Measurements from ENCODE around the genes EYA2 and ZMYND8.

- PRO-cap = no peak
CAGE:
- cytosol, long polyA minus RNA = no peak
- cytosol, long polyA plus RNA = no peak
- long polyA plus RNA = no peak
- nucleus, long polyA minus RNA = no peak
- nucleus, long polyA plus RNA = no peak
These were observed 12.2 kb upstream of the SLC35C2 start for GRCh38 chr20:46376123-46377166.

GRCh38 chr20:46400051-46400623 lies 6.3 kb downstream of the ELMO2 start:
- PRO-cap = no peak
CAGE:
- cytosol, long polyA minus RNA = no peak
- cytosol, long polyA plus RNA = no peak
- long polyA plus RNA = no peak
- nucleus, long polyA minus RNA = no peak
- nucleus, long polyA plus RNA = no peak

- PRO-cap = no peak
CAGE:
- cytosol, long polyA minus RNA = no peak
- cytosol, long polyA plus RNA = no peak
- long polyA plus RNA = no peak
- nucleus, long polyA minus RNA = no peak
- nucleus, long polyA plus RNA = no peak
These were observed 44.0 kb downstream of the SLC13A3 start for GRCh38 chr20:46607237-46607664.

- PRO-cap = no peak
CAGE:
- cytosol, long polyA minus RNA = no peak
- cytosol, long polyA plus RNA = no peak
- long polyA plus RNA = no peak
- nucleus, long polyA minus RNA = no peak
- nucleus, long polyA plus RNA = no peak
These were observed 1.2 kb upstream of the SLC2A10 start for GRCh38 chr20:46708178-46708621.

GRCh38 chr20:46710423-46710861 lies 993 bp downstream of the SLC2A10 start:
- PRO-cap = no peak
CAGE:
- cytosol, long polyA minus RNA = no peak
- cytosol, long polyA plus RNA = no peak
- long polyA plus RNA = no peak
- nucleus, long polyA minus RNA = no peak
- nucleus, long polyA plus RNA = no peak

DNA sequence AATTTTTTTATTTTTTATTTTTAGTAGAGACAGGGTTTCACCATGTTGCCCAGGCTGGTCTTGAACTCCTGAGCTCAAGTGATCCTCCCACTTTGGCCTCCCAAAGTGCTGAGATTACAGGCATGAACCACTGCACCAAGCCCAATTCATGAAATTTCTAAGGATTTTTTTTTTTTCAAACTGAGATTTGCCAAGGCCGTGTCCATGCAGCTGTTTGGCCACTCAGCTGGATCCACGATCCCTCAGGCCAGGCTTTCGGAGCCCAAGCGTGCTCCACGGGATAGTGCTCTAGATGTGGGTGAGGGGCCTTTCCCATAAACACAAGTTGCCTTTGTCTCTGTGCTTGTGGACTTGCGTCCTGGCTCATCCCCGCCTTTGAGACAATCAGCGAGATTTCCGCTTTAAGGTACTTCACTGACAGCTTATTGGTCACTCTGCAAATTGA lies 19.4 kb downstream of the SLC2A10 start:
- PRO-cap = no peak
CAGE:
- cytosol, long polyA minus RNA = no peak
- cytosol, long polyA plus RNA = no peak
- long polyA plus RNA = no peak
- nucleus, long polyA minus RNA = no peak
- nucleus, long polyA plus RNA = no peak

- PRO-cap = no peak
CAGE:
- cytosol, long polyA minus RNA = no peak
- cytosol, long polyA plus RNA = no peak
- long polyA plus RNA = no peak
- nucleus, long polyA minus RNA = no peak
- nucleus, long polyA plus RNA = no peak
These were observed at the start of gene EYA2 for GRCh38 chr20:46894046-46895212. TSS of gene EYA2 (plus strand) at chr20:46894843.

GRCh38 chr20:46945068-46946106 lies 50.7 kb downstream of the EYA2 start:
- PRO-cap = no peak
CAGE:
- cytosol, long polyA minus RNA = no peak
- cytosol, long polyA plus RNA = no peak
- long polyA plus RNA = no peak
- nucleus, long polyA minus RNA = no peak
- nucleus, long polyA plus RNA = no peak

DNA sequence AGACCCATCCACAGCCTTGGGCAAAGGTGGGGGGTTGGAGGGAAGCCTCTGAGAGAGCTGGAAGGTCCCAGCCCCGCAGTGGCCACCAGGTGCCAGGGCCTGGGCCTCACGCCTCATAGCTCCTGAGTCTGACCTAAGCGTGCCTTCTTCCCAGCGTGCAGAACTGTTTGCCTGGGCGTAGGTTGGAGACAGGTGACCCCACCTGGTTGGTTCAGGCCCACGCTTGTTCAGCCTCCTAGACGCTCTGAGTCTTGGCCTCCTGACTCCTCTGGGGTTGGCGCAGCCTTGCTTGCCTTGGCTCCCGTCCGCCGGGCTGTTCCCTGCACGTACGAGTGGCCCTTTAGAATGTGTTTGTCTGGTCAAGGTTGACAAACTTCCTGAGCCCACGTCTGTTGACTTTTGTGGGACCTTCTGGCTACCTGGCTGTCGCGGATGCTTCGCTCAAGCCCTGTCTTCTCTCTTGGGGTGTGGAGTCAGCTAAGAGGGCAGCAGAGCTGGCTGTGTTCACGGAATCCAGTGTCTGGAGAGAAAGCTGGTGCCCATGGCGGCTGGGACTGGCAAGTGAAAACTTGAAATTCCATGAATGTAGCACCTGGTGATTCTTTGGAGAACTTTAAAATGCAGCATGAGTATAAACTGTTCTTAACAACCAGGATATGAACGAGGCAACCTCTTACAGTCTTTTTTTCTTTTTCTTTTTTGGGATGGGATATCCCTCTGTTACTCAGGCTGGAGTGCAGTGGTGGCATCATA lies 71.0 kb downstream of the EYA2 start:
- PRO-cap = no peak
CAGE:
- cytosol, long polyA minus RNA = no peak
- cytosol, long polyA plus RNA = no peak
- long polyA plus RNA = no peak
- nucleus, long polyA minus RNA = no peak
- nucleus, long polyA plus RNA = no peak

- PRO-cap = no peak
CAGE:
- cytosol, long polyA minus RNA = no peak
- cytosol, long polyA plus RNA = no peak
- long polyA plus RNA = no peak
- nucleus, long polyA minus RNA = no peak
- nucleus, long polyA plus RNA = no peak
These were observed 95.8 kb downstream of the EYA2 start for GRCh38 chr20:46990218-46991004.

- PRO-cap = no peak
CAGE:
- cytosol, long polyA minus RNA = no peak
- cytosol, long polyA plus RNA = no peak
- long polyA plus RNA = no peak
- nucleus, long polyA minus RNA = no peak
- nucleus, long polyA plus RNA = no peak
These were observed 99.7 kb downstream of the EYA2 start for GRCh38 chr20:46994436-46994739.

DNA sequence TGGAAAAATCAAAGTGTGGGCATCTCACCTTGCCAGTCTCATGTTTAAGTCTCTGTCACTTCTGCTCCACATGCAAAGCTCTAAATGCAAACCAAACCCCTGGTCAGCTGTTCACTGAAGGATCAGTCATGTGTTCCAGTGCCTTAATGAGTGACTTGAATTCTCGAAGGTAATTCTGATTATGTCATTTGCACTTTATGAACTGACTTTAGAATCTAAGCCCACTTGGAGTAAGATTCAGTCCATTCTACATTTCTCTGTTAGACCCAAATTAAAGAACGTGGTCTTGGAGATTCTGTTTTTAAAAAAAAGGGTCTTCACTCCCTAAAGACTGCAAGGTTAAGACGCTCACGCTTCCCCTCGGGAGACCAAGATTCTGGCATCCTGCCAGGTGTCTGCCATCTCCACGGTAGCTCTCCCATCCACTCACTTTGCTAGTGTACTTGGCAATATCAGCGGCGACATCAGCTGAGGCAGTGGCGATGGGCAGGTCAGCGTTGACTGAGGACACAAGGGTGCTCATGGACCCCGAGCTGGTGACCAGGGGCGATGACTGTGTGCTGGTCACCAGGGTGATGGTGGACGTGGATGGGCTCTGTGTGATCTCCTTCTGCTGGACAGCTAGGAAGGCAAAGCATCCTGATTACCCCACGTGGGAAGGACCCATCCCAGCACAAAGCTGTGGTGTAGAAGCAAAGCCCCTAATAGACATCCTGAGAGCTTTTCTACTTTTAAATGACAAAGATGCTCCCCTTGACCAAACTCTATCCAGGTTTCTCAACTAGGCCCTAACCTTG lies 120.4 kb downstream of the ZMYND8 start:
- PRO-cap = no peak
CAGE:
- cytosol, long polyA minus RNA = no peak
- cytosol, long polyA plus RNA = no peak
- long polyA plus RNA = no peak
- nucleus, long polyA minus RNA = no peak
- nucleus, long polyA plus RNA = no peak

- PRO-cap = no peak
CAGE:
- cytosol, long polyA minus RNA = no peak
- cytosol, long polyA plus RNA = no peak
- long polyA plus RNA = no peak
- nucleus, long polyA minus RNA = no peak
- nucleus, long polyA plus RNA = no peak
These were observed 102.7 kb downstream of the ZMYND8 start for GRCh38 chr20:47253616-47254414.

GRCh38 chr20:47348358-47349291 lies 7.9 kb downstream of the ZMYND8 start:
- PRO-cap = bidirectional peak, plus-strand start at chr20:47348642, minus-strand start at chr20:47348581; bidirectional peak, plus-strand start at chr20:47349060, minus-strand start at chr20:47348936
CAGE:
- cytosol, long polyA minus RNA = no peak
- cytosol, long polyA plus RNA = no peak
- long polyA plus RNA = no peak
- nucleus, long polyA minus RNA = no peak
- nucleus, long polyA plus RNA = no peak

DNA sequence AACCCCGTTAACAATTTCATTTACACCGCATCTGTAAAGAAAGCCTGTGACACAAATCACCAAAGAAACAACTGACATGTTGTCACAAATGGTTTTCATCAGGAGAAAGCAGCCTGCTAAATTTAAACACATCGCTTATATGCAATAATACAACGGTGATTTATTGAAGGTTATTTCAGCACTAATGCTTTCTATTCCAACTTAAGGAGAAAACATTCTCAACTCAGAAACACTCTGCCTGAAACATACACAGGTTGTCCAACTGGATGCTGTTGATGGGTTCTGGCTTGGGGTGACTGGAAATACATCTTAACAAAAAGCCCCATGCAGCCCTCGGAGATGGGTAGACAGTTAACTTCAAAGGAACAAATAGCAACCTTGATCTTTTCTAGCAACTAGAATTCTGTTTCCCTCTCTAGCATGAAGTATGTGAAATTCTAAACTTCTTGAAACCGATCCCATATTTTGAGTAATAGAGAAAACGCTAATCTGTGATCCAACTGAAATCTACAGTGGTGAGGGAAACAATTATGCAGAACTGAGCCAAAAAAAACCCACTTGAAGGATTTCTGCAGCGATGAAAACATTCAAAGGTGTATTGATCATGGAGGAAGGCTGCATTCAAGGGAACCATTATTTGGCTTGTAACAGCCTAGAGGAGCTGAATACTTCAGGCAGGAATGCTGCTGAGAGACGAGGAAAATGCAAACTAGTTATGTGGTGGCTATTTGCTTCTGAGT lies 7.0 kb downstream of the ZMYND8 start:
- PRO-cap = no peak
CAGE:
- cytosol, long polyA minus RNA = no peak
- cytosol, long polyA plus RNA = no peak
- long polyA plus RNA = no peak
- nucleus, long polyA minus RNA = no peak
- nucleus, long polyA plus RNA = no peak

DNA sequence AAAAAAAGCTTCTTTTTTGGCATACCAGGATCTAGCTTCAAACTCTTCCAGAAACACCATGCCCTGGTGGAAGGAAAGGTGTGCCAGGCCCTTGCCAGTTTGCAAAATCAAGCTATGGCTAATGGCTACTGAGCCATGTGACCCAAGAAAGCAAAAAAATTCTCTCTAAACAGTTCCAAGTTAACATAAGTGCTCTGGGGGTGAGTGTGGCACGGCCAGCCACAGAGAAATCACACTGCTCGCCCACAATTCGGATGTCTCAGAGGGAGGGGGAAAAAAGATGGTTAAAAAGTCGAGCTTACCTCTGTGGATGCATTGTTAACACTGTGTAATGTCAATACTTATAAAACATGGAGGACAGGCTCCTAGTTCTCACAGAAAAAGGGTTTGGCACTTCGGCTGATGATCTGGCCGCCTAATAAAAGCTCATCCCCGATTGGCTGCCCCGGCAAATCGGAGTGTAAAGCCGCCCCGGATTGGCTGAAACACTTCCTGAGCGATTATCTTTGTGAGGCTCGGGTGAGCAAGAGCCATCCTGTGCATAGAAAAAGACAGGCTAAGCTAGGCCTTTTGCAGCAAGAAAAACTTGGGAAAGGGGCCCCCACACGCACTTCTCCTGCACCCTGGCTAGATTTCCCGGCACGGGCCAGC lies at the start of gene ZMYND8:
TSS of gene ZMYND8 (minus strand) at position 345 of the 651 bp plus-strand sequence.
- PRO-cap = bidirectional peak, plus-strand start at position 499 of the sequence, minus-strand start at position 345 of the sequence
CAGE:
- cytosol, long polyA minus RNA = start-site peak on the minus strand centred at position 334 of the sequence, 20 bp wide, 302 reads
- cytosol, long polyA plus RNA = start-site peak on the minus strand centred at position 361 of the sequence, 73 bp wide, 371 and 532 reads in 2 replicates
- long polyA plus RNA = start-site peak on the minus strand centred at position 331 of the sequence, 30 bp wide, 777 and 1,922 reads in 2 replicates
- nucleus, long polyA minus RNA = start-site peak on the minus strand centred at position 352 of the sequence, 73 bp wide, 10,097 reads
- nucleus, long polyA plus RNA = start-site peak on the minus strand centred at position 346 of the sequence, 61 bp wide, 1,950 and 2,077 reads in 2 replicates

DNA sequence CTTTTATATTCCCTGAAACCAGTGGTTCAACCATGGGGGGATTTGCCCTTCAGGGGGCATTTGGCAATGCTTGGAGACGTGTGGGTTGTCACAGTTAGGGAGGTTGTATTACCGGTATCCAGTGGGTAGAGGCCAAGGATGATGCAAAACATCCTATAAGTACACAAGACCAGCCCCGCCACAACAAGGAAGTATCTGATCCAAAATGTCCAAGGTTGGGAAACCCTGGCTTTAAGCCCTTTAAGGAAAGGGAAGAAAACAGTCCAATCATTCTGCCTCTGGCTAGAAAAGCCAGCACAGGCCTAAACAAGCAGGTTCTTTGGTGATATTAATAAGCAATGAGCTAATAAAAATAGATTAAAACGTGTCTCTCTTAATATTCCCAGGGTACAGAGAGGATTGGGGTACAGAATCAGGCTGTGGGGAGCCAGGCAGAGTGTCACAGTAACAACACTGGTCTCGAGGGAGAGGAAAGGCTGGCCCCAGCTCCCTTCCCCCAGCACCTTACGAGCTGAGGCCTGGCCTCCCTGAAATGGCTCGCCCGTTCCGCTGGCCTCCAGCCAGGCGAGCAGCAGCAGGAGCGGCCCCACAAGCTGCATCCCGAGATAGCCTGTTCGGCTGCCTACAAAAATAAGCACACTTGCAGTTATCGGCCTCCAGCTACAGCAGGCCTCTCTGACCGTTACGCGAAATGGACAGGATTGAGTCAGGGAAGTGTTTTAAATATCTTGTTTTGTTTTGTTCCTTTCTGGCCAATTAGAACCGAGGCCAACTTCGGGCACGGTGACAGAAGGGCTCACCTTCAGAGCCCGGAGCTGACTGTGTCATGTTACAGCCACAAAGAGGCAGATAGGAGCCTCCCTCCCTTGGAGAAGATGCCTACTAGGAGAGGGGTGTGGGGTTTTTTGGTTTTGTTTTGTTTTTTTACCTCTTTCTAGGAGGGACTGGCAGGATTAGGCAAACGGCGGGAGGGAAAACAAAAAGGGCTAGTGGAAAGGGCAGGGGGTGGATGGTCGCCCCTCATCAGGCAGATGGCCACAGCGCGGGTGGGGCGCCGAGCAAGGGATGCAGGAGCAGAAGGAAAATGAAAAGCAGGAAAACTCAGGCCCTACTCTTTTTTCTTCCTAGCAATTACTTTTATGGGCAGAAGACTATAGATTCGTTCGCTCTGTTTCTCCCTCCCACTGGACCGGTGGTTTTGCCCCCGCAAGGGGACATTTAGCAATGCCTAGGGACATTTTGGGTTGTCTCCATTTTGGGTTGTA lies 4.1 kb upstream of the ZMYND8 start:
- PRO-cap = bidirectional peak, plus-strand start at position 765 of the sequence, minus-strand start at position 692 of the sequence
CAGE:
- cytosol, long polyA minus RNA = start-site peak on the minus strand centred at position 450 of the sequence, 14 bp wide, 5 reads
- cytosol, long polyA plus RNA = no peak
- long polyA plus RNA = no peak
- nucleus, long polyA minus RNA = start-site peak on the minus strand centred at position 669 of the sequence, 70 bp wide, 18 reads; start-site peak on the plus strand centred at position 829 of the sequence, 48 bp wide, 25 reads
- nucleus, long polyA plus RNA = no peak

DNA sequence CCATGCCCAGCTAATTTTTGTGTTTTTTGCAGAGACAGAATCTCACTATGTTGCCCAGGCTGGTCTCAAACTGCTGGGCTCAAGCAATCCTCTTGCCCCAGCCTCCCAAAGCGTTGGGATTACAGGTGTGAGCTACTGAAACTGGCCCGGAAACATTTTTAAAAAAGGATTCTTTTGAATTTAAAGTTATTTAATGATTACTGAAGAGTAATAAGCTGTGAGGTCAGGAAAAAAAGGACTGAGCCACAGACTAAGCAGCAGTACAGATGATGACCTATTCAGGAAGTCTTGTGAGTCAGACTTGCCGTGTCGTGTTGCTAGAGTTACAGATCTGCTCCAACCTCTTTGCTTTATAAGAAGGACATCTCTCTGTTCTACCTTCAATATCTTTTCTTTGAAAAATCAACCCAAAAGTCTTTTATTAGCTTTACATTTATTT lies 108.7 kb downstream of the NCOA3 start:
- PRO-cap = bidirectional peak, plus-strand start at position 312 of the sequence, minus-strand start at position 240 of the sequence
CAGE:
- cytosol, long polyA minus RNA = no peak
- cytosol, long polyA plus RNA = no peak
- long polyA plus RNA = no peak
- nucleus, long polyA minus RNA = no peak
- nucleus, long polyA plus RNA = no peak

DNA sequence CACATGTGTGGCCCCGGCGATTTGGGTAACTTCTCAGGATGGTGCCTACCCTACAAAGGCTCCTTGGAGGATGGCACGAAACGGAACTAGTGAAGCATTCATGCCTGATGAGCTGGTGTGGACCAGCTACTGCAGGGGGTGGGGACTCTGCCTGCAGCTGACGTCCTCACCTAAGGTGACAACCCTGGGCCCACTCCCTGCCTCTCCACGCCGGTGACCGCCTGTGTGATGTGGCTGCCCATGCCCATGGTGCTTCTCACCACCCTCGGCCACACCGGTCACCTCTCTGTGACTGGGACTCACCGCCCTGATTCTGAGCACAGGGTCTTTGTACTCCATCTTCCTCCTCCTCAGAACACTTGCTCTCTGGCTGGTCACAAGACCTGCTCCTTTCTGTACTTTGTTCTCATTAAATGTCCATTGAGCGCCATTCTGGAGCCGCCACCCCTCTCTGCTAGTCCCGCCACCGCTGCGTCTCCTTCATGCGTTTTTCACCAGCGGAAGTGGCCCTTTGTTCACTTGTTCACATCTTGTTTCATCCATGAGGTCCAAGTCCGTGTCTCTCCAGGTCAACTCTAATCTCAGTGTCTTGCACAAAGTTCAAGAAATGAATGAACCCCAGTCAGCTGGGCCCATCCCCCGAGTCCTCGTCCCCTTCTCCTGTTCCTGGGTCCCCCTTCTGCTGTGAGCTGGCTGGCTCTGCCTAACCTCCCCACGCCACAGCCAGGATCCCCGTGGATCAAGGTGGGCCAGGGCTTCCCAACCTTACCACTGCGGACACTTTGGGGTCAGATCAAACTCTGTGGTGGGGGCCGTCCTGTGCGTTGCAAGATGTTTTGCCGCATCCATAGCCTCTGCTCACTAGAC lies 116.5 kb downstream of the SULF2 start:
- PRO-cap = no peak
CAGE:
- cytosol, long polyA minus RNA = no peak
- cytosol, long polyA plus RNA = no peak
- long polyA plus RNA = no peak
- nucleus, long polyA minus RNA = no peak
- nucleus, long polyA plus RNA = no peak

DNA sequence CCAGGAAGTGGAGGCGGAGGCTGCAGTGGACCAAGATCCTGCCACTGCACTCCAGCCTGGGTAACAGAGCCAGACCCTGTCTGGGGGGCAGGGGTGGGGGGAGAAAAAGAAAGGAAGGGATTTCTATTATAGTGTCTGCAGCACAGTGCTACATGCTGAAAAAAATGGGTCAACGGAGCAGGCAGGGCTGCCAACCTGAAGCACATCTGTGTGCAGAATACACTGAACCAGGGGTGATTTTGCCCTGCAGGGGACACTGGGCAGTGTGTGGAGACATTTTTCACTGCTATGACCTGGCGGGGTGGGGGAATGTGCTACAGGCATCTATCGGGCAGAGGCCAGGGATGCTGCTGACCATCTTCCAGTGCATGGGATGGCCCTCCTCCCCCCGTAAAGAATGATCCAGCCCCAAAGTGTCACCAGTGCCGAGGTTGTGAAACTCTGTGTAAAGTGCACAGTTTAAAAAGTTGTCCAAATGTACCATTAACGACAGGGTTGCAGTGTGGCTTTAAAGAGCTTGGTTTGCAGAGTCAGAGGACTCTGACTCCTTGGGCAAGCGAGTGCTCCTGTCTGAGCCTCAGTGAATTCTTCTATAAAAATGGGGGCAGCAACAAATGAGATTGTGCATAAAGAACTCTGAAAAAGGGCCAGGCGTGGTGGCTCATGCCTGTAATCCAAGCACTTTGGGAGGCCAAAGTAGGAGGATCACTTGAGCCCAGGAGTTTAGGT lies 72.2 kb downstream of the SULF2 start:
- PRO-cap = no peak
CAGE:
- cytosol, long polyA minus RNA = no peak
- cytosol, long polyA plus RNA = no peak
- long polyA plus RNA = no peak
- nucleus, long polyA minus RNA = no peak
- nucleus, long polyA plus RNA = no peak